Measurements from ENCODE around the gene IL22.

DNA sequence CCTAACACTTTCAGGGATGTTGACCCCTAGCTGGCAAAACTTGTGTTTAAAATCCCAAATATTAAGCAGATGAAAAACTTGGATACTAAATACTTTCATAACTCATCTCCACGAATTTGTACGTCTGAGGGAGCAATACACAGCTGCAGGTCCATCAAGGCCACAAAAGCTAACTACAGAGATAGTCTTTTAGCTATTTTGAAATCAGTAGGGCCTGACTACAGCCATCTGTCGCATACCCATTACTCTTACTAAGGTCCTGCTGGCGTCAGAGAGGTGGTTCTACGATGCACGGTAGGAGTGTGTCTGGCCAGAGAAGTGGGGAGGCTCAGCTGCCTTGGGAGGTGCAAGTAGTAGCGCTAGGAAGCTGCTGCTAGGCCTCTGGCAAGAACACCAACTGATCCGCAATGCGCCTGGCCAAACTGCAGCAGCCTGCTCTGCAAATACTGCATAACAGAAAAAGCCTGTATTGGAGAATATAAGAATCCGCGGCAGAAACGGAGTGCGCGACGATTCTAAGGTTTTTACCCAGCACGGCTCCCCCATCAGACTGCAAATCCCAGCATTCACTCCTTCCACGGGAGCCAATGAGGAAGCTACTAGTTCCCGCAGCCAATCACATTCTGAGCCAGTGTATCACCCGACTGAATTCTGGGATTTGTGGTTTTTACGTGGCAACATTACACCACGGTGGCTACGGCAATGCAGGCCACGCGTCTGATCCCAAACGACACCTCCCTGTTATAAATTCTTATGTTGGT lies 747 bp upstream of the CAND1 start:
- PRO-cap = bidirectional peak, plus-strand start at position 680 of the sequence, minus-strand start at position 552 of the sequence
- RAMPAGE, long total RNA = no peak

DNA sequence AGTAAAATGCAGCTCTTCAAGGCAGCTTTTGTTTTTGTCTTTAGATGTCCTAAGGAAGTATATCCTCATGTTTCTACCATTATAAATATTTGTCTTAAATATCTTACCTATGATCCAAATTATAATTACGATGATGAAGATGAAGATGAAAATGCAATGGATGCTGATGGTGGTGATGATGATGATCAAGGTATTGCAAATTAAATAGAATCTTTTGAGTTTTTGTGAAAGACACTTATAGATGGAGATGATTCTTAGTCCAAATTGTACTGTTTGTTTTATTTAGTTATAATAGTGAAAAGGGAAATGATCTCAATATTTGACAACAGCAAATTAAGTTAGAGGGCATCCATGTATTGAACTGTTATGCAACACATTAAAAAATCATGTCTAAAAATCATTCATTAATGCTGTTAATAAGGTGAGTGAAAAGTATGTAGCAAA lies 29.8 kb downstream of the CAND1 start:
- PRO-cap = no peak
- RAMPAGE, long total RNA = no peak

GRCh38 chr12:67354476-67354779 lies 85.3 kb downstream of the CAND1 start:
- PRO-cap = no peak
- RAMPAGE, long total RNA = no peak

DNA sequence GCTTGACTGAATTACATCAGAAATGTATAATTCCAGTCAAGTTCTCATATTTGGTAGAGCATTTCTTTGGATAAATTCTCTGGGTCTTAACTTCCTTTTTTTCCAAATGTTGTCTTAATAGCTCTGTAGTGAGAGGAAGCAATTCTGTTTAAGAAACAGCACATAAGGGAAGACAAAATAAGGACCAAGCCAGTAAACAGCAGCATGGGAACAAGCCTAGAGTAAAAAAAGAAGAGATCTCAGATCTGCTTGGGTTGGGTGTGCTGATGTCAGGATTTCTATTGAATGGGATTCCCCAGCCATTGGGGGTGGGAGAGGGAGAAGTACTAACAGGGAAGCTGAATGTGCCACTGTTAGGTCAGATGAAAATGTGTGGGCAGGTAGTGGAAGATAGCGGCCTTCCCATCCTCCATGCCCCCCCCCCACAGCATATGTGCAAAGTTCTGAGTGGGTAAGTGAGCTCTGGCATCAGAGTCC lies 14.1 kb upstream of the DYRK2 start:
- PRO-cap = no peak
- RAMPAGE, long total RNA = no peak

DNA sequence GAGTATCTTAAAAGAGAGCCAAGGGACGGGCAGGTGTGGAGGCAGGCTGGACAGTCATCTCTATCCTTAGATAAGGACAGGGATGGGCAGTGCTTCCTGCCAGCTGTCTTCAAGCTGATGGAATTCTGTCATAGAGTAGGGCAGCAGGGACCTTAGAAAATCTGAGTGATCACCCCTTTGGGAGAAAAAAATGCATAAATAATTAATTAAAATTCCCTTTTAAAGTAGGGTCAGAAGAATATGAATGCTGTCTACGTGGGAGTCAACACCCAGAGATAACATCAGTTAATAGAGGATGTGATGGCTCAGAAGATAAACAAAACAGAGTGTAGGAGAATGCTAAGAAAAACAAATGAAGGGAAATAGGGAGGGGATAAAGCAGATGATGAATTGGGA lies 57.3 kb downstream of the DYRK2 start:
- PRO-cap = no peak
- RAMPAGE, long total RNA = no peak

GRCh38 chr12:67989207-67989749 lies 170.3 kb downstream of the IFNG start:
- PRO-cap = no peak
- RAMPAGE, long total RNA = no peak

DNA sequence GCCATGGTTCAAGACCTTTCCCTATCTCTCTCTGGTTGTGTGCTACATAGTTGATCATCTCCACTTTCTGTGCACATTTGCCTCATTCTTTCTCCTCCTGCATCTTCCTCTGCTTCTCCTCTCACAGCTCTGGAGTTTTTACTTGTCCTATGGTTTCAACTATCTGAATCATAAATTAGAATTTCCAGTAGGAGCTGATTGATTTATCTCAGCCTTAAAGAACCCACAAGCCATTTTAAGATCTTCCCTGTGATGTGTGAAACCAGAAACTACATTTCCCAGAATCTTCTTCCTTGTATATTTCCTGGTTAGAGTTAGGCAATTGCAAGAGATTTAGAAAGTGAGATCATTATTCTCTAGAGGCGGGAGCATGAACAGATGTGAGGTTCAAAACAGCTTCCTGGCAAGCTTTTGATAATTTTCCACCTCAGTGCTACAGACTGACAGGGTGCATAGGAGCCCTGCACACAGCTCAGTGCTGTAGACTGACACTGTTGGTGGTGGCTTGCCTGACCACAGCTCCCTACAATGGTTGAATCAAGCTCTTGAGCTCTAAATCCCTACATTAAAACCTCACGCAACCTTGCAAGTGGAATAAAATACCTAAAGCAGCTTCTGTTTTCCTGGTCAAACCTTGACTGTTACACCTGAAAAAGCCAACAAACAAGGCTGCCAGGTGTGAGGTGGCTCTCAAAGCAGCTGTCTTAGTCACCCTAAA lies 21.4 kb upstream of the IFNG start:
- PRO-cap = no peak
- RAMPAGE, long total RNA = no peak

DNA sequence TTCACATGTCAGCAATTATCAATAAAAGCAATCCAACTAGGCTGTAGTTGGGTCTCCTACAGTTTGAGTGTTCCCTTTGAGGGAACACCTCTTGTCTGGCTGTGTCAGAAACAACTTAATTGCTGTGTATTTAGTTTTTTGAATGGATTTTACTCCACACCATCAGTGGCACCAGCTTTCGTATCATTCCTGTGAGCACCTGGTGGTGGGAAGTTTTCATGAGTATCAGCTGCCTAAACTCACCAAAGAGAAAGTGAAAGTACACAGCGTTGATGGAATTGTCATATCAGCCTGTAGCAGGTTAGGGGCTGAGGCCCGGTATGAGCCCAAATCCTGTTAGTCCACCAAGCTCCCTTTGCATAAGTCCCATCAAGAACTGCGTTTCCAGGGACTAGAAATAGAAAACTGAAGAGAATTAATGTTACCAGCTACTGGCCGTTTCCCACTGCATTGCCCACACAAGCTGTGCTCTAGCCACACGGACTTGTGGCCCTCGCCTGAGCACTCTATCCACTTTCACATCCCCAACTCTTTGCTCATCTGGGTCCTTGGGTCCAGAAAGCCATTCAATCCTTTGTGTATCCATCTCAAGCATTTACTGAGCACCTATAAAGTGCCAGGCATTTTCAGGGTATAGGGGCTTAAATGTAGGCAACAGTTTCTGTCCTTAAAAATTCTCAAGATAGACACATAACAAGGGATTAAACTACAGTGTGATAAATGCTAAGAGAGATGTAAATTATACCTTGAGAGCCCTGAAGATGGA lies 11.1 kb upstream of the IL26 start:
- PRO-cap = no peak
- RAMPAGE, long total RNA = no peak

DNA sequence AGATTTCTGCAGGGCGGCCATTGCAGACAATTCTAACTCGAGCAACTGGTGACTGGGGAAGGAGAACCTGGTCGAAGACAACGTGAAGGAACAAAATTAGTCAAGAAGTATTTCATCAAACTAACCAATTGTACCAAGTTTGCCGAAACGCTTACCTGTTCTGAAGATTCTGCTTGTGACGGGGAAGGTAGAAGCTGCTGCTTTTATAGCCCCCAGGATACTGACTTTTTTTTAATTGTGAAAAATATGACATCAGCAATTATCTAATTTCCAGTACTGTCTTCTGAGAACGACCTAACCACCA lies at the start of gene IL22:
Gene IL22 (minus strand): TSS at position 177 of the 304 bp plus-strand sequence.
- PRO-cap = no peak
- RAMPAGE, long total RNA = no peak

- PRO-cap = unidirectional peak, minus-strand start at chr12:68420752
- RAMPAGE, long total RNA = no peak
Measured at GRCh38 chr12:68420552-68421086, 88.5 kb upstream of the MDM1 start.

DNA sequence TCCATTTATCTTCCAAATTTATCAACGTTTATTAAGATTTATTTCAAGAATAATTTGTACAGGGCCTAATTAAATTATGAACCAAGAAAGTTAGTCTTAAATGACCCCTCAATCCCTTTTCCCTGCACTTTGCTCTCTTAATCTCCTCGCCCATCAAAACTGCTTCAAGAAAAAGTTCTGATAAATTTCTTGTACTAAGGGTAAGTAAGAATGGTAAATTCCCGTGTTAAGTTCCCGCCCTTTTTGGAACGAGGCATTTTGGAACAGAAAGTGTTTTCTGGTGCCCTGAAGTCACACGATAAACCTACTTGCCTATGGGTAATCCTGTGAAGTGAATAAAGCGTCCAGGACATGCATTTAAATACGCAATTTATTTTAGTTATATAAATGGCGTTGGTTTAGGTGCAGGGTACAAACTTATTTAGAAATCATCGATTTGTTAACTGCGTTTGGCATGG lies 820 bp upstream of the RAP1B start:
- PRO-cap = no peak
- RAMPAGE, long total RNA = no peak

DNA sequence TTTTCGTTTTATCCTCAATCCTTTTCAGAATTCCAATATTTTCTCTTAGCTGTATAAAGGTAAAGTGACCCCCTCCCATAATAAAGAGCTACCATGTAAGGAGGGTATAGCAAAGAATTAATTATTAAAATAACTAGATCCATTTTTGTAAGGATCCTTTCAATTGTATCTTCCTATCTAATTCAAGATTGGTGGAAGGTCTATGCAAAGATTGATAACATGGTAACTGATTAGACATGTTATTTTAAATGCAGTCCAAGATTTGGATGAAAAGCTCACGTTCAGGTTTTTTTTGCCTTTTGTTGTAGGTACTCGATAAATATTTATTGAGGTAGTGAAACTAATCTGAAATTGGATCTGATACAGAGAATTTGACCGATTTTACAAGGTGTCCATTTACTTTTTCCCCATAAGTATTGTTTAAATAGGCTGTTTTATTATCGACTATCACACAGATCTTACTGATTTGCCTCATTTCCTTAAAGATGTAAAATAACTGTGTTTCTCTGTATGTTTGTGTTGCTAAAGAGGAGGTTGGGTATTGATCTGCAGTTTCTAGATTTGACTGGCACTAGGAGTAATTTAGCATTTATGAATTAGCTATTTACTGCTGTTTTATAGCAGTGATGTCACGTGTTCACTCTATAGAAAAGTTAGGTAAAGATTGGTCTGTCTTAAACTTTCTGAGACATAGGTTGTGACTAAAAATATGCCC lies 3.3 kb downstream of the RAP1B start:
- PRO-cap = no peak
- RAMPAGE, long total RNA = no peak

GRCh38 chr12:68617243-68617990 lies 6.7 kb downstream of the RAP1B start:
- PRO-cap = no peak
- RAMPAGE, long total RNA = no peak

GRCh38 chr12:68972541-68973079 lies 39.6 kb upstream of the CPM start:
- PRO-cap = no peak
- RAMPAGE, long total RNA = no peak

DNA sequence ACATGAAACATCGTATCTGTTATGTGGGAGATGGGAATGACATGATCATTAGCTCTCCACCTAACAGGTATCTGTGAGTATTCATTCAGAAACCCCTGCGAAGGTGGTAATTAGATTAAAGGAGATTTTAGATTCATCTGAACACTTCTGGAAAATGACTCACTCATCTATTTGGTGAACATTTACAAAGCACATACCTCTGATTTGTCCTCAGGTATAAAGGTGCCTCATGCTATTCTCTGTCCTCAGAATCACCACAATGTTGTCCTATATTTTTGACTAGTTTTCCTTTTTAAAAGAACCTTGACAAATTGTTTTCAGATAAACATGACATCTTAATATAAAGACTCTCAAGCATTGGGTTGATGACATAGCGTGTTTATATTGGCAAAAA lies 132.1 kb upstream of the CPM start:
- PRO-cap = no peak
- RAMPAGE, long total RNA = no peak

GRCh38 chr12:69330518-69331683 lies 17.3 kb upstream of the LYZ start:
- PRO-cap = no peak
- RAMPAGE, long total RNA = no peak

DNA sequence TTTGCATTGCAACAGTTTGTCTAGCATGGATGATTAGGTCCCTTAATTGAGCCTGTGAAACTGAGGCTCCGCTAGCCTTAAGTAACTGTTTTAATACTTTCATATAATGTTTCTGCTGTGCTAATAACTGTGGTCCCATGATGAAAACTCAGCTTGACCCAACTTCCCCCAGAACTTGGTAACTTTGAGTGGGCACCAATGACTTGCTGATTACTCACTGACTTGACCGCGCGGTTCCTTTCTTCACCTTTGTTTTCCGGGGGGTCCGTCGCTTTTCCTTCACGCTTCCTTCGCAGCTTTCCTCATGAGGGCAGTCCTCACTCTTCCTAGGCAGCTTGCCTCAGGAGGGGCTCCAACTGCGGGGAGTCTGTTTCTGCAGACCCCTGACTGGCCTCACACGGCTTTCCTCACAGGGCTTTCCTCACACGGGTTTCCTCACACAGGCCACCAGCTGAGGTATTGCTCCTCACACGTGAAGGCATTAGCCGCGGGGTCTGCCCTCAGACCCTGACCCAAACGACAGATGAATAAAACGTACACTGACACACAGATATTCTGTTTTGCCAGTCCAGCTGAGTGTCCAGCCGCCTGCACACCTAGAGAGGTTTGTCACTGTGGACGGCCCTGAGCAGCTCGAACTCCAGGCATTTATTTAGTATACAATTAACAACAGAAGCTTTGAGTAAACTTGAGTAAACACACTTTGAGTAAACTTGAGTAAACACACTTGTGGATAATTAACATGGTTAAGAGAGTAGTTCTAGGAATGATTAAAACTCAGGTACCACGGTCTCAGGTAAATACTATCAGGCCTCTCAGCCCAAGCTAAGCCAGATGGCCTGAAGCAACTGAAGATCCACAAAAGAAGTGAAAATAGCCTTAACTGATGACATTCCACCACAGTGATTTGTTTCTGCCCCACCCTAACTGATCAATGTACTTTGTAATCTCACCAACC lies 16.2 kb upstream of the LYZ start:
- PRO-cap = no peak
- RAMPAGE, long total RNA = no peak

DNA sequence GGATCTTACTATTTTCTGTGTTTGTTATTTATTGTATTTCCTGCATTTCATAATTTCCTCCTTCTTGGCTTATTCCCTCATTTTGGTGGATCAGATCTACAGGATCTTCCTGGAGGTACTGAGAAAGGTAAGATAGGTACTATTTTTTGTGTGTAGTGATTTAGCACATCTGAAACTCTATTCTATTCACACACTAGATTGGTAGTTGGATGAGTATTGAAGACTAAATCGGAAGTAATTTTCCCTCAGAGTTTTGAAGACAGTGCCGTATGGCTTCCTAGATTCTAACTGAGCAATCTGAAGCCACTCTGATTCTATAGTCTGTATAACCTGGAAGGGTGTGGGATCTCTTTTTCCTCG lies 453 bp upstream of the YEATS4 start:
- PRO-cap = no peak
- RAMPAGE, long total RNA = no peak

GRCh38 chr12:69497069-69498088 lies 27.2 kb downstream of the FRS2 start:
- PRO-cap = no peak
- RAMPAGE, long total RNA = no peak

DNA sequence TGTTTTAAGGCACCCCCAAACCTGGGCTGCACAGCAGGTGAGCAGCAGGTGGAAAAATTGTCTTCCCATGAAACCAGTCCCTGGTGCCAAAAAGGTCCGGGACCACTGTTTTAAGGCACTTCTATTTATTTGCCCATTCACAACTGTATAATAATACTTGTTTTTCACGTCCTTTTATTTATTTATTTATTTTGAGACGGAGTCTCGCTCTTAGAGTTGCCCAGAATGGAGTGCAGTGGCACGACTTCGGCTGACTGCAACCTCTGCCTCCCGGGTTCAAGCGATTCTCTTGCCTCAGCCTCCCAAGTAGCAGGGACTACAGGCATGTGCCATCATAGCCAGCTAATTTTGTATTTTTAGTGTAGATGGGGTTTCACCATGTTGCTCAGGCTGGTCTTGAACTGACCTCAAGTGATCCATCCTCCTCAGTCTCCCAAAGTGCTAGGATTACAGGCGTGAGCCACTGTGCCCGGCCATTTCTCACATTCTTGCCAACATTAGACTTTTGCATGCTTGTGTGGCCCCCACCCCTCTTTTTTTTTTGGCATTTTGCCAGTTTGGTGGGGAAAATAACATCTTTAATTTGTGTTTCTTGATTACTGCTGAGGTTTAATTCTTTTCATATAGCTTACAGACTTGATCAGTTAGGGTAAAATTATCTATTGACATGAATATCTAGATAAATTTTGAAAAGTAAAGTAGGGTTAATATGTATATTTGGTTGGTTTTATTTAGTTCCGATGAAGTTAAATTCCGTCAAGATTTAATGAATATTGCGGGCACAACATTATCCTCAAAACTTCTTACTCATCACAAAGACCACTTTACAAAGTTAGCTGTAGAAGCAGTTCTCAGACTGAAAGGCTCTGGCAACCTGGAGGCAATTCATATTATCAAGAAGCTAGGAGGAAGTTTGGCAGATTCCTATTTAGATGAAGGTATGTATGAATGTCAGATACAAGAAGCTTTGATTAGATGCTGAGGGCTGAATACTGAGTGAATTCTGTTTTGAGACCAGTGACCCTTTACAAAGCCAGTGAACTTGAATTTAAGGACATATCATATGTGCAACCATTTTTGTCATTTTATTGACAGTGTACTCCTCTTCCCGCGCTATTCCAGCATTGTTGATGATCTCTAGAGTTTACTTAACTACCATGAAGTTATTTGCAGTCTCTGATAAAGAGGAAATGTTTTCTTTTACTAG lies 3.9 kb downstream of the CCT2 start:
- PRO-cap = no peak
- RAMPAGE, long total RNA = no peak